ENCODE data around the gene STMND1.

GRCh38 chr6:15464150-15464737, 198.6 kb downstream of the DTNBP1 start:
- PRO-cap = no peak

DNA sequence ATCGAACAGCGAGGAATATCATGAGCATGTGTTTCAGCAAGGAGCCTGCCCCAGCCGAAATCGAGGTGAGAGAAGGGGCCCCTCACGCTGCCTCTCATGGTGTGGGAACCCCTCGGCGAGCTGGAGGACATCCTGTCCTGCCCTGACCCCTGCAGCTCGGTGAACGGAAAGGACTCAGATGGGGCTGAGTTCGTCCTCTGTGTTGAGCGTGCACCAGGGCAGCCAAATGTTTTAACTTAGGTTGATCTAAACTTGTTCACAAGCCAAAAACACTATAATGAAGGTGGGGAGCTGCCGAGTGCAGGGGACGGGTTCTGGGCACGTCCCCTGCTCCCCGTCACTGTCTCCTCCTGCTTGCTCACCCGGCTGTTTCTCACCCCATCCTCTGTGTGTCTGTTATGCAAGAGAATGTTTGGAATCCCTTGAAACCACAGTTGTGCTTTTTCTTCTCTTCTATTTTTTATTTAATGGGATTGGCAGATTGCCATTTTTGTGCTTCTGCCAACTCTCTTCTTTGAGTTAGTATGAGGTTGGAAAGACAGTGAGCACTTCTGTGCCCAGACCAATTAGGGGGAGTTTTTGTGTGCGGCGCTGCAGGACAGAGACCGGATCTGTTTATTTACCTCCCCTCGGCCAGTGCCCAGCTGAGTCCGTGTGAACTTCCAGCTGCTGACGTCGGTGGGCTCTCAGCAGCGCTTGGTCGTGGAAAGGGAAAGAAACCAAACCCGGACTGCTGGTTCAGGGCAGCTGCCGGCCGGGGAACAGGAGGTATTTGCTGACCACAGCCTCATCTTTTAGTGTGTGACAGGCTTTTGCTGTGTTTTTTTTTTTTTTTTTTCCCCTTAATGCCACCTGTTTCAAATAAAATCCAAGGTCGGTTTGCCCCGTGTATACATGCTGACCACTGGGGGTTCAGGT, 158.0 kb downstream of the DTNBP1 start:
- PRO-cap = no peak

- PRO-cap = no peak
Observed at GRCh38 chr6:15522956-15523899, 139.6 kb downstream of the DTNBP1 start.

- PRO-cap = no peak
Observed at GRCh38 chr6:15896964-15897642, 231.8 kb upstream of the MYLIP start.

GRCh38 chr6:16238930-16240111, 934 bp downstream of the GMPR start:
- PRO-cap = no peak

- PRO-cap = no peak
Observed at GRCh38 chr6:16337075-16338076, 99.0 kb downstream of the GMPR start.

GRCh38 chr6:16358698-16359122, 120.3 kb downstream of the GMPR start:
- PRO-cap = no peak

DNA sequence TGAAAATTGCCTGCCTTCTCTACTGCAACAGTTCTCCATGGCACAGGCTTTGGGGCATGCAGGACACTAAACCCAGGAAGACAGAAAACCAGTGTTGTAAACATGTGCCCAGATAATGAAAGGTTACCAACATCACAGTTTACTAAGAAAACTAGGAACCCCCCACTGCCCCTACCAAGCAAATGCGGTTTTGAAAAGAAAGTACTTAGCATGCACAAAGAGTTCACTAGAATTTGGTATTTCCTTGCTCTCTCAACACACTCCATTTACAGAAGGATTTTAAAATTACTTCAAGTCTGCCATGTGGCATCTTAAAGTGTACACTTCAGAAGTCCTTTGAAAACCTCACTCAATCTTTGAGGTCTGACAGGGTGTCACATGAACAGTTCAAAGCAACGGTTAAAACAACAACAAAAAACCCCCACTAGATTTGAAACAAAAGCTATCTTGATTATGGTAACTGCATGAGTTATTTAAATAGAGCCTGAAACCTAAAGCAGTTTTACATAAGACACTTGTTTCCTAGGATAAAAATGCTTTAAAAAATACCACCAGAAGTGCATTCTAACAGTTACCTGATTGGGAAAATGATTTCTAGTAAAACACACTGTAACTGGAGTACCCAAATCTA, 245.1 kb downstream of the GMPR start:
- PRO-cap = no peak

GRCh38 chr6:16646508-16647193, 114.6 kb downstream of the ATXN1 start:
- PRO-cap = no peak

GRCh38 chr6:16674717-16675477, 86.4 kb downstream of the ATXN1 start:
- PRO-cap = no peak

DNA sequence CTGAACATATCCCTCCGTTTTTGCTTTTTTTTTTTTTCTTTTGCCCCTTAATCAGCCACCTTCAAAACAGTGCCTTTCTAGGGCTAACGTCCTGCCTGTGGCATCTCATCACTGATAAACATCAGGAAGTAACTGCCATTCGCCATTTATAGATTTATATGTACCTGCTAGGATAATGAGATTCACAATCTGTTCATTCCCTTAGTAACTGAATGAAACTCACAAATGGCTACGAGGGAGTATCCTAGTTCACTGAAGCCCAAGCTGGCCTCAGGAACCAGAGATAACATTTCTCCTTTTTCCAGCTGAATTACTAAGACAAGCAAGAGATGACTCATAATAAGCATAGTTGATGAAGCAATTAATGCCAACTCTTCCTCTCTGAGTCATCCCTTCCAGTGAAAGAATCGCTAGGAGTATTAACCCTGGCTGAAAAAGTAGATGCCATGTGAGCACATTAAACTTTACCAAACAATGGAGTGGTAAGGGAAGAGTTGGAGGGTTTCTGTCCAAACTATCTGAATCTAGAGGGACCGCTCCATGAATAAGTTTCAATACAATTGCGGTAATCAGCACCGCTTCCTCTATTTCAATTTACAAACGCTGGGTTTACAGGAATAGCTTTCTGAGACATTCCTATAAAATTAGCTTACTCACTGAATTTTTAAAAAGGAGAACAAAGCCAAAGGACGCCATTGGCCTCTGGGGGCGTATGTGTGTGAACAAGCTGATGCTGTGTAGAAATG, 48.4 kb downstream of the ATXN1 start:
- PRO-cap = no peak

DNA sequence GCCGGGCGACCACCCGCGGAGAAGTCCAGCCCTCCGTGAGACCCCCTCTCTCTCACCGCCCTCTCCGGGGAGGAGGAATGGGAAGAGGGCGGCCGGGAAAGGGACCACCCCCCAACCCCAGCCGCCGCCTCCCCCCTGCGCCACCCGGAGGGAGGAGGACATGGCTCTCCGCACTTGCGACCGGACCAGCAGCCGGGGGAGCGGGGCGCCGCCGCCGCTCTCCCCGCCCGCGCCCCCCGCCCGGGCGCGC, 639 bp downstream of the ATXN1 start:
- PRO-cap = no peak

- PRO-cap = no peak
Observed at GRCh38 chr6:16800954-16801372, 39.7 kb upstream of the ATXN1 start.

DNA sequence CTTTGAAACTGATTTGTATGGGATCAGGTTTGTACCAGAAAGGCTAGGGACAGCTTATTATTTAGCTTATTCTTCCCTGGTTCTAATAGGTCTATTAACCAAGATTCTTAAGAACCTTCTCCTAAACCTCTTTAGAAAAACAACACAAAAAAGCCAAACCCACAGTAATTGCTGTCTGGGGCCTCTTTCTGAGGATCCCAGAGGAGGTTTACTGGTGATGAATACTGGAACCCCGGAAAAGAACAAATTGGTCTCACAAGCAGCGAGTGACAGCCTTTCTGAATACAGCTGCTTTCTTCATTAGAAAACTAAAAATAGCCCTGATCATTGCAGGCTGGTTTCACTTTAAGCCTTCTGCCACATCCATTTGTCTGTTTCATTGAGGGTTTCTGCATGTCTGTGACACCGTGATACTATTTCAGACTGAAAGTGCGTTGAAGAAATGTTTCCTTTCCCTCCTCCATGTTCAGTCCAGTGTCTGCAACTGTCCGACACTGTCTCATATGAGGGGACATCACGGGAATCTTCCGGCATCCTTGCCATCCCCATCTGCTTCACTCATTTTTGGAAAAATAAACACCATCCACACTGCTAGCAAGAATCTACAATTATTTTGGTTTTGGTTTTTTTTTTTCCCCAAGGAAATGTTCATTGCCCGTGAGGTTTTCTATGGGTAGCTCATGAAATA, 75.2 kb upstream of the ATXN1 start:
- PRO-cap = unidirectional peak, plus-strand start at position 469 of the sequence; unidirectional peak, minus-strand start at position 486 of the sequence

- PRO-cap = unidirectional peak, plus-strand start at chr6:17102096
Observed at GRCh38 chr6:17101188-17102570, at the start of gene STMND1. Gene STMND1, plus strand, starts transcription at chr6:17102050.

GRCh38 chr6:17278652-17279086, 2.5 kb upstream of the RBM24 start:
- PRO-cap = no peak

DNA sequence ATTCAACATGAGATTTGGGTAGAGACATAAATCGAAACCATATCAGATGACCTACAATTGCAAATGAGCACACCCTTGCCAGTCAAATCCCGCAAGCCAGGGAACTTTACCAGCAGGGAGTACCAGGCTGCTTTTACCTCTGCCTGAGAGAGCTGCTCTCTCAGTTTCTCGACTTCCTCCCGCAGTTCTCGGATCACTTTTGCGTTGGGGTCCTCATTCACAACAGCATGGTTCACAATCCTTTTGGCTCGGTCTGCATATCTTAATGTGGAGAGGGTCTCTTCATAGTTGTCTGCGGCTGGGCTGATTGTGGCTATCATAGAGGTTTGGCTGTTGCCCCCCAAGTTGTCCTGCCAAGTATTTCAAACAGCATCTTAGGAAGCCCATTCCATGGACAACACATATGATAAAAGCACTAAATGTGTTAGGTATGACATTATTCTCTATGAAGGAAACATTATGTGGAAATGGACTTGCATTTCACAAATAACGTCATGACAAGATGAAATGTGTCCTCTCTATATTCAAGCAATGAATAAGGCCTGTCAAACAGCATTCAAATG, 130.1 kb upstream of the NUP153 start:
- PRO-cap = no peak

DNA sequence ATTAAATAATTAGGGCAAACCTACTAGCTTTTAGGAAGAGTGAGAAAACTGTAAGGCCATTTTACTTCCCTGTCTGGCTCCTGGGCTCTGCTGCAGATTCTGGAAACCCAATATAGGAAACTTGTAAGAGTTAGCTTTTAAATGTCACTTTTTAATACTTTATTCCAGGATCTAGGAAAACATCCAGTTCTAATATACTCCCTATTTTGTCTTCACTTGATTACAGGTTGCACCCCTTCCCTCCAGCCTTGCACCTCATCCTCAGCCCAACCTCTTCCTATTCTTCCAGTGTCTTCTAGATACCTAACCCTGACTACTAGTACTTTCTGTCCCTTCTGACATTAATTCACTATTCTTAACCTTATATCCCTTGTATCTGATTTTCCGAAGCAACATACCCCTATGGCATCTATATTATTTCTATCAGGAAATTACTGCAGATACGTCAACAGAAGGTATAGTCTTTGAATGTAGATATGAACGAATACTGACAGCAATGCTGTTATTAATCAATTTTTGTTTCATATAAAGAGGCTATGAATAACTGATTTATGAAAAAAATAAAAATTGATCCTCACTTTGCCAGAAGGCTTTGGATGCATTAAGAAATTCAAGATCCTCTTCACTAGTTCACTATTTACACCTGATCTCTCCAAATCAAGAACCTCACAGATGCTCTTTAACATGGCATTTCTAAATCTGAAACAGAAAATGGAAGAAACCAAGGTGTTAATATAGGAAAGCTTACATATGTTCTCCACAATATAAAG, 9.0 kb downstream of the DEK start:
- PRO-cap = no peak

DNA sequence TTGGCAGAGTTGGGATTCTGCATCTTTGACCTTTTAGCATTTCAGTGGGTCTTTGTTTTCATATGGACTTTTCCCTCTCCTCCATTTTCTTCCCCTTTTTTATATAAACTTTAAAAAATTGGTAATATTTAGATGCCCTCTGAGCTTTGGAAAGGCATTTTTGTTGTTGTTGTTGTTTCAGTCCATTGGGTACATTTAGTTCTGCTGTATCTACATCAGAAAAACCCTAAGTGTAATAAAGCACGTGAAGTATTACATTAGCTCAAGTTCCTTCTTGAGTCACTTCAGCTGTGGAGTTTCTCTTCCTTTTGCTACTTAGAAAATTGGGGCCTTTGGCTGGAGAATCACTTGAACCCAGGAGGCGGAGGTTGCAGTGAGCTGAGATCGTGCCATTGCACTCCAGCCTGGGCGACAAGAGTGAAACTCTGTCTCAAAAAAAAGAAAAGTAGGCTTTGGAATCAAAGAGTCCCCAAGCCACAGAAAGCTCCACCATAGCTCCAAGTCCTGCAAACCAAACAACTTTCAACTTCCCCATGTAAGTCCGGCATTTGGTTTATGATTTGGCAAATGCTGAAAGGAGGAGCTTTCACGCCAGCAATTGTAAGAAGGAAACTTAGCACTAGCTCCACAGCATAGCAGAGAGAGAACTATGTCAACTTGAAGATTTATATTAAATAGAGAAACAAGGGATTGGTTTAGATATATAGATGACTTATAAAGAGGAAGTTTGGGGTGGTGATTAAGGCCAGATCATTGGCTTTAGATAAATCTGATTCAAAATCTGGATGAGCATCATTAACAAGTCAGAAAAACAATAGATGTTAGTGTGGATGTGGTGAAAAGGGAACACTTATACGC, 56.5 kb upstream of the RNF144B start:
- PRO-cap = unidirectional peak, plus-strand start at position 329 of the sequence

DNA sequence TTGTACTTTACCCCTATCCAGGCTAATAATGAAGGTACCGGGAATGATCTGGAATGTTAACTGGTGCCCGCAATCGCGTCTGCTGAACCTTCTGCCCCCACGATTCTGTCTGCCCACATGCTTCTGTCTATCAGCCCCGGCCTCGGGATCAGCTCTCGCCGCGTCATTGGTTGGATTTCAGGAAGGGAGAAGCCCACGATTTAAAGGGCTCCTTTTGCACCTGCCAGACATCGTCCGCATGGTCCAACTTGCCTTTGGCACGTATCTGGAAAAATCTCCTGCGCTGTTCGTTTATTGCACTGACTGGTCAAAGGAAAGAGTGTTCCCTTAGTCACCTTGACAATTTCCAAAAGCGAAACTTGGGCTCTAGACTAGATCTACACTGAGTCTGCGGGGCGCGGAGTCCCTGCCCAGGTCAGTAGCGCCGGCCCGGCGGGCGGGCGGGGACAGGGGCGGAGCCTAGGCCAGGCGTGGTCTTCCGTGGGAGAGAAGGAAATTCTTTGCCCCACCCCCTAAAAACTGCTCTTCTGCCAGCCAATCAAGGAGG, 510 bp upstream of the E2F3 start:
- PRO-cap = bidirectional peak, plus-strand start outside the sequence, minus-strand start at position 384 of the sequence

Measured in left lung (tissue), 1 donor.